Measurements from ENCODE around the gene MERTK.

DNA sequence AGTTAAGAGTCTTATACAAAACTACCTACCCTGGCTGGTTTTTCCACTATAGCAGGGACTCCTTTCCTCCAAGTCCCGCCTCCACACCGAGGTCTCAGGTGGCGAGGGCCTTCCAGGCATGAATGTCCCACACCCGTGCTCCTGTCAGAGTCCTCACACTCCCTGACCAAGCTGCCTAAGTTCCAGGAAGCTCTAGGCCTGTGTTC, 293.2 kb downstream of the BCL2L11 start:
- PRO-cap, 6 experiments = no peak in any of the 6 experiments
- RAMPAGE, long total RNA, 2 experiments = no peak in any of the 2 experiments
- RRBS = no CpG with 5 or more reads among the region's 4 CpGs

- PRO-cap, 6 experiments = peak in 6 of 6 experiments; most common plus-strand start chr2:111898607 (in 4); most common minus-strand start chr2:111898787 (in 6)
- RAMPAGE, long total RNA, 2 experiments = start-site peak on the plus strand in 2 of 2 experiments, at chr2:111898594-111898641 at its widest, 21 to 46 reads per replicate
- RRBS = 2% methylated on average over 42 of the region's 96 CpGs
Observed at GRCh38 chr2:111898393-111899367, at the start of gene MERTK. Gene MERTK, plus strand, starts transcription at chr2:111898607.

DNA sequence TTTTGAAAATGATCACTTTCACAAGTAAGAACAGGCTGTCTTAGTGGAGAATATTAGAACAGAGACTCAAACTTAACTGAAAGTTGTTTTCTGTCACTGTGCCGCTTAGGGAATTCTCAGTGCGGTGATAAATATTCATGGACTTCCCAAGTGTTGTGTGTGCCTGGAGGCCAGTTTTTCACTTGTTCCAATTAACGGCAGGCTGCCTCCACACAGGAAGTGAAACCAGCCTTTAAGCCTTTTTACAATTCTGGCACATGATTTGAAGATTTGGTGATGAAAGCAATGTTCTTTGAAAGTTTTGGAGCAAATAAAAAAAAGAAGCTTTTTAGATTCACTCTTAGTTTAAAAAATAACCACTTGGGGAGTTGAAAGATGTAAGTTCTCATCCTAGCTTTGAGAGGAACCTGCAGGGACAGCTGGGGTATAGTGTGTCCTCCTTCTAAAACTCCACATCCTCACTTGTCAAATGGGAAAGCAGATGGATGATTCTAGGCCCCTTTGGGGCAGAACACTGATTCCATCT, 8.1 kb downstream of the MERTK start:
- PRO-cap, 6 experiments = no peak in any of the 6 experiments
- RAMPAGE, long total RNA, 2 experiments = no peak in any of the 2 experiments
- RRBS = no CpG with 5 or more reads among the region's 3 CpGs

- PRO-cap, 6 experiments = peak in 1 of 6 experiments; most common plus-strand start chr2:112065651 (in 1)
- RAMPAGE, long total RNA, 2 experiments = no peak in any of the 2 experiments
- RRBS = no CpG with 5 or more reads among the region's 3 CpGs
Observed at GRCh38 chr2:112065486-112065705, 10.3 kb downstream of the TMEM87B start.

- PRO-cap, 6 experiments = no peak in any of the 6 experiments
- RAMPAGE, long total RNA, 2 experiments = no peak in any of the 2 experiments
- RRBS = no CpG with 5 or more reads among the region's 1 CpG
Observed at GRCh38 chr2:112222048-112222627, 32.7 kb downstream of the ZC3H8 start.

GRCh38 chr2:112315568-112315897, 40.1 kb downstream of the ZC3H6 start:
- PRO-cap, 6 experiments = no peak in any of the 6 experiments
- RAMPAGE, long total RNA, 2 experiments = no peak in any of the 2 experiments
- RRBS = no CpG with 5 or more reads among the region's 3 CpGs

GRCh38 chr2:112614175-112615081, 30.0 kb downstream of the CHCHD5 start:
- PRO-cap, 6 experiments = no peak in any of the 6 experiments
- RAMPAGE, long total RNA, 2 experiments = no peak in any of the 2 experiments
- RRBS = no CpG with 5 or more reads among the region's 18 CpGs

DNA sequence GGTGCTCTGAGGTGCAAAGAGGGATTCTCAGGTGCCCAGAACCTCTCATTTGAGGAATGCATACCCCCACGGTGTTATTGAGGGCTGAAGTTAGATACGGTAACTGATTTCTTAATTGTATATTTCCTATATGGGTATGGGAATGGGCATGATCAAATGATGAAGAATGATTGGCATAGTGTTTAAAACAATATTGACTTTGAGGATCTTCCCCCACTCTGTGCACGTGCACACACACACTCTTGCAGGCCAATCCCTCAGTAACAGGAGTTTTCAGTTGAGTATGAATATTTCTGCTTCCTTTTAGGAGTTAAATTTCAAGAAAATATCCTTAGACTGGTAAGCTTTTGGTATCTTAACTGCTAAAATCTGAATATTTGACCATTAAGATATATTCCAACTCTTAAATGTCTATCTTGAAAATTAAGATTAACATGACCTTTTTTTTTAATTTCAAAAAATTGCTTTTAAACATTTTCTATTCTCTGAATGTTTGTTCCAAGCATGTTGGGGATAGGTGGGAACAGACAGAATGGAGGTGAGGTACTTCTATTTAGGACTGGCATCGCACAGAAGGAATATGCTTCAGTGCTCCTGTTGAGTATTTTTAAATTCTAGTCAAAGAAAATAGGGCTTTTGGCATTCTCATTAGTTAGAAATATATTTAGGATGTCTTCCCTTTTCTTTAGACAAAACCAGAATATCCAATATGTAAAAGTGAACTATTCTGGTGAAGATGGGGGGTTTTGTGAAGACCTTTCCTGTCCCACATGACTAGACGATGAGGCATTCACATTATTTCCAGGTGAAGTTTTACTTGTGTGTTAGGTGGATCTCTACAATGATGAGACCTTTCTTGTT, 3.6 kb downstream of the SLC20A1 start:
- PRO-cap, 6 experiments = no peak in any of the 6 experiments
- RAMPAGE, long total RNA, 2 experiments = no peak in any of the 2 experiments
- RRBS = no CpG with 5 or more reads among the region's 5 CpGs

- PRO-cap, 6 experiments = no peak in any of the 6 experiments
- RAMPAGE, long total RNA, 2 experiments = no peak in any of the 2 experiments
- RRBS = no CpG with 5 or more reads among the region's 4 CpGs
Observed at GRCh38 chr2:112658395-112659103, 12.8 kb downstream of the SLC20A1 start.

GRCh38 chr2:112659104-112659988, 13.6 kb downstream of the SLC20A1 start:
- PRO-cap, 6 experiments = no peak in any of the 6 experiments
- RAMPAGE, long total RNA, 2 experiments = no peak in any of the 2 experiments
- RRBS = no CpG with 5 or more reads among the region's 11 CpGs

DNA sequence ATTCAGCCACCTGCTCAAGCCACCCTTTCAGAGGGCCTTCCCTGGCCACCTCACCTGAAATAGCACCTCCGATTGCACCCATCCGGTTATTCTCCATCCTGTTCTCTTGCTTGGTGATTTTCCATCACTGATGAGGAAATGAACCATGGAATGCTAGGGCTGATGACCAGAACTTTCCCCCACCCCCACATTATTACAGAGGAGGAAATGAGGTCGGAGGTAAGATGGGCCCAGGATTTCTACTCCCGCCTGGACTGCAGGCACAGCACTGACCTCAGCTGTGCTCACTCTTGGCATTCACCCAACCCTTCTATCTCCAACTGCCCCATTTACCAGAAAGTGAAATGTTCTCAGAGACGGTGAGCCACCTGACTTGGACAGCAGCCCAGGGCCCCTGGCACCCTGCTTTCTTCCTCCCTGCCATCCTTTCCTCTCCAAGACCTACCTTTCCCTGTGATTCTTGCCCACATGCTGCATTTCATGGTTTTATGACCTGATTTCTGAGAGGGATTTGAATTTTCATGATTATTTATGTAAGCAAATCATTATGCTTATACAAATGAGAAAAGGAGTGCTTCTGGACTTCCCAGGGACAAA, 12.3 kb downstream of the IL1B start:
- PRO-cap, 6 experiments = no peak in any of the 6 experiments
- RAMPAGE, long total RNA, 2 experiments = no peak in any of the 2 experiments
- RRBS = no CpG with 5 or more reads among the region's 5 CpGs

GRCh38 chr2:113195789-113196436, 22.1 kb downstream of the PSD4 start:
- PRO-cap, 6 experiments = no peak in any of the 6 experiments
- RAMPAGE, long total RNA, 2 experiments = no peak in any of the 2 experiments
- RRBS = no CpG with 5 or more reads among the region's 11 CpGs

DNA sequence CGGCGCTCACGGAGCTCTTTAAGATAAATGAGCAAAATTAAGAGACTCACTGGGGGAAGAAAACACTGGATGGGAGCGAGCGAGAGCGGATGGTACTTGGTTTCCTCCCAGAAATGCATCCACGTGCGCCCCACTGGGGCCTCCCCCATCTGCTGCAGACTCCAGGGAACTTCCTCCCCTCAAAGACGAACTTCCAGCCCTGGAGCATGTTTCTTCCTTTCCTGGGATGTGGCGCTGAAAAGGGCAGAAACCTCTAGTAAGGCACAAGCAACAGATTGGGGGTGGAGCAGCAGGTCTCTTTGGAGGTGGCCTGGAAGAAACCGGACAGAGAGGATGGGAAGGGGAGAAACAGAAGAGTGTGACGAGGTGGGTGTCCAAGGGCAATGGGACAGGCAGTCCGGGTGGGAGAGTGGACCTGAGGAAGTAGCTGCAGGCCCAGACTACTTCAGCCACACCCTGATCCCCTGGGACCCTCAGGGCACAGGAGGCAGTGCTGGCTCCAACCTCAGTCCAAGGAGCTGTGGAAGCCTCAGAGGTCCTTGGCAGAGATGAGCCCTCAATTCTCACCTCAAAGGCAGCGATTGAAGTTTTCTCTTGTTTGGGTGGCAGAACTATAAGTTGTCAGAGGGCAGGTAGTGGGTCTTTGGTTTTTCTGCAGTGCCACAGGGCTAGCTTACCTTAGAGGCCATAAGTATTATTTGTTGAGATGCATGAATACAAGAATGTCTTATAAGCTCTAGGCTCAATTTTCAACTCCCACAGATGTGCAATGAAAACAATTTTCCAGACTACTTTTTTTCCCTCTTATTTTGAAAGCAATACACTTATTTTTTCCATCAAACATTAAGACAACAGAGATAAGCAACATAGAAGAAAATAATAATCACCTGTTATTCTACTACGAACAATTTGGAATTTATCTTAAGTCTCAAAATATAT, 46.7 kb upstream of the PAX8 start:
- PRO-cap, 6 experiments = no peak in any of the 6 experiments
- RAMPAGE, long total RNA, 2 experiments = no peak in any of the 2 experiments
- RRBS = 7% methylated on average over 1 of the region's 15 CpGs

DNA sequence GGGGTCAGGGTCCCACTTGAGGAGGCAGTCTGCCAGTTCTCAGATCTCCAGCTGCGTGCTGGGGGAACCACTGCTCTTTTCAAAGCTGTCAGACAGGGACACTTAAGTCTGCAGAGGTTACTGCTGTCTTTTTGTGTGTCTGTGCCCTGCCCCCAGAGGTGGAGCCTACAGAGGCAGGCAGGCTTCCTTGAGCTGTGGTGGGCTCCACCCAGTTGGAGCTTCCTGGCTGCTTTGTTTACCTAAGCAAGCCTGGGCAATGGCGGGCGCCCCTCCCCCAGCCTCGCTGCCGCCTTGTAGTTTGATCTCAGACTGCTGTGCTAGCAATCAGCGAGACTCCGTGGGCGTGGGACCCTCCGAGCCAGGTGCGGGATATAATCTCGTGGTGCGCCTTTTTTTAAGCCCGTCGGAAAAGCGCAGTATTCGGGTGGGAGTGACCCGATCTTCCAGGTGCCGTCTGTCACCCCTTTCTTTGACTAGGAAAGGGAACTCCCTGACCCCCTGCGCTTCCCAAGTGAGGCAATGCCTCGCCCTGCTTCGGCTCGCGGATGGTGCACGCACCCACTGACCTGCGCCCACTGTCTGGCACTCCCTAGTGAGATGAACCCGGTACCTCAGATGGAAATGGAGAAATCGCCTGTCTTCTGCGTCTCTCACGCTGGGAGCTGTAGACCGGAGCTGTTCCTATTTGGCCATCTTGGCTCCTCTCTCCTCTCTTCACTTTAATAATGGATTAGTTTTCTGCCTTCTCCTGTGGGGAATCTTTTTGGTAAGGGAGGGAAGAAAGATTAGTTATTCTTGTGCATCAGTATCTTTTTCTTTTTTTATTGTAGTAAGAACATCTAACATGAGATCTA, 21.4 kb upstream of the FOXD4L1 start:
- PRO-cap, 6 experiments = no peak in any of the 6 experiments
- RAMPAGE, long total RNA, 2 experiments = no peak in any of the 2 experiments
- RRBS = no CpG with 5 or more reads among the region's 30 CpGs

DNA sequence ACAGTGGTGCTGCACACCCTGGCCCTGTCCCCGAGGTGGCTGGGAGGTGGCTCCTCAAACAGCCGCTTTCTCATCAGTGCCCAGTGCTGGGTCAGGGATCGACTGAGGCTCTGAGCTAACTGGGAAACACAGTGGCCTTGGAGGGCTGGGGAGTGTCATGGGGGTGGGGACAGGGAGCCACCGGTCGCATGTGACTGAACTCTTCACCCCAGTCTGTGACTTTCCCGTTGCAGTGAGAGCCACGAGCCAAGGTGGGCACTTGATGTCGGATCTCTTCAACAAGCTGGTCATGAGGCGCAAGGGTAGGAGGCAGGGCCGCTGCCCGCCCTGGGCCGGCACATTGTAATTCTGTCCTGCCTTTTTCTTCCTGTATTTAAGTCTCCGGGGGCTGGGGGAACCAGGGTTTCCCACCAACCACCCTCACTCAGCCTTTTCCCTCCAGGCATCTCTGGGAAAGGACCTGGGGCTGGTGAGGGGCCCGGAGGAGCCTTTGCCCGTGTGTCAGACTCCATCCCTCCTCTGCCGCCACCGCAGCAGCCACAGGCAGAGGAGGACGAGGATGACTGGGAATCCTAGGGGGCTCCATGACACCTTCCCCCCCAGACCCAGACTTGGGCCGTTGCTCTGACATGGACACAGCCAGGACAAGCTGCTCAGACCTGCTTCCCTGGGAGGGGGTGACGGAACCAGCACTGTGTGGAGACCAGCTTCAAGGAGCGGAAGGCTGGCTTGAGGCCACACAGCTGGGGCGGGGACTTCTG, 28.7 kb upstream of the RABL2A start:
- PRO-cap, 6 experiments = no peak in any of the 6 experiments
- RAMPAGE, long total RNA, 2 experiments = no peak in any of the 2 experiments
- RRBS = no CpG with 5 or more reads among the region's 22 CpGs

DNA sequence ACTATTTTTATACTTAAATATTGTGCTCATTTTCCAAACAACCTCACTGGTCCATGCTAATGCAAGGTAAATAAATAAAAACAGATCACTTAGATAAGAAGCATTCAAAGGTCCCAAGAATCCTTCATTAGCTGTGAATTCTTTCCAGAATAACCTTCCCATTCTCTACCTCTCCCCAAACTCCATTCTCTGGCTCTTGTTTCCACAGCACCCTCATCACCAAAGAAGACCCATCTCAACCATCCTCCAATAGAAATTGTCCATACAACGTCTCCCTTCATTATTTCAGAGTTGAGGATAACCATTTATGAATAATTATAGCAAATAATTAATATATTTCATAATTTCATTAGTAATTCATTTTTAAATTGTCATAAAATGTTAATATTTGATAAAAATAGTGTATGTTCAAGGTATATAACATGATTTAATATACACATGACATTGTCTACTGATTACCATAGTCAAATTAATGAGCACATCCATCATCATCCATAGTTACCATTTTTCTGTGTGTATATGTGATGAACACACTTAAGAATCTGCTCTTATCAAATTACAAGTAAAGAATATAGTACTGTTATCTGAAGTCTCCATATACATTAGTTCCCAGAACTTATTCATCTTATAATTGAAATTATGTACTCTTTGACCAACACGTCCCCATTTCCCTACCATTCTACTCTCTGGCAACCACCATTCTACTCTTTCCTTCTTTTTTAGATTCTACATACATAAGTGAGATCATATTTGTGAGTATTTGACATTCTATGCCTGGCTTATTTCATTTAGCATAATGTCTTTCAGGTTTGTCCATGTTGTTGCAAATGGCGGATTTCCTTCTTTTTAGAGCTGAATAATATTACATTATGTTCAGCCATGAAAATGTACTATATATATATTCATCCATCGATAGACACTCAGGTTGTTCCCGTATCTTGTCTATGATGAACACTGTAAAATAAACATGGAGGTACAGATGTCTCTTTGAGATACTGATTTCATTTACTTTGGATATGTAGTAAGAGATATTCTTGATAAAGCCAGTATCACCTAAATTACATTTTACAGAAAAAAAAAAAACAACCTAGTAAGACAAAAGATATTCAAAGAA, 18.5 kb downstream of the SLC35F5 start:
- PRO-cap, 6 experiments = no peak in any of the 6 experiments
- RAMPAGE, long total RNA, 2 experiments = no peak in any of the 2 experiments
- RRBS = no CpG with 5 or more reads among the region's 5 CpGs

DNA sequence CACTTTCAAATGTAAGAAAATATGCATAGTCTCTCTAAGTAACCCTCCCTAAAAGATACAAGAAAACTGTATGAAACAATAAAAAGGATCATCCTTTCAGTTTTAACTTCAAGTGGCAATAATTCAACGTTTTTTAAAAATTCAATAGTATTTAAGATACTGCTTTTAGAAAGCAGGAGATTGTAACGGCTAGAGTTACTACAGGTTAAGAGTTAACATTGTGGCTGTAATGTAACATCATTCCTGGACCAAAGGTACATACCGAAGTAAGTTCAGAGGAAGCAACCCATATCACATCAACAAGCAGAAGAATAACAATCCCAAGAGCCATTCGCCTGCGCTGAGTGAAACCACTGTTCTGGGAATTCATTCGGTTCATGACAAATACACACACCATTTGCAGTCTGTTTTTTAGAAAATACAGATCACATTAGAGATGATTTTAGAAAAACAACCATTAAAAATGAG, 1.5 kb downstream of the SLC35F5 start:
- PRO-cap, 6 experiments = no peak in any of the 6 experiments
- RAMPAGE, long total RNA, 2 experiments = no peak in any of the 2 experiments
- RRBS = no CpG with 5 or more reads among the region's 6 CpGs

- PRO-cap, 6 experiments = no peak in any of the 6 experiments
- RAMPAGE, long total RNA, 2 experiments = no peak in any of the 2 experiments
- RRBS = no CpG with 5 or more reads among the region's 15 CpGs
Observed at GRCh38 chr2:113876592-113877336, 13.1 kb upstream of the ACTR3 start.

GRCh38 chr2:113889018-113889340, 910 bp upstream of the ACTR3 start:
- PRO-cap, 6 experiments = no peak in any of the 6 experiments
- RAMPAGE, long total RNA, 2 experiments = no peak in any of the 2 experiments
- RRBS = no CpG with 5 or more reads among the region's 5 CpGs

DNA sequence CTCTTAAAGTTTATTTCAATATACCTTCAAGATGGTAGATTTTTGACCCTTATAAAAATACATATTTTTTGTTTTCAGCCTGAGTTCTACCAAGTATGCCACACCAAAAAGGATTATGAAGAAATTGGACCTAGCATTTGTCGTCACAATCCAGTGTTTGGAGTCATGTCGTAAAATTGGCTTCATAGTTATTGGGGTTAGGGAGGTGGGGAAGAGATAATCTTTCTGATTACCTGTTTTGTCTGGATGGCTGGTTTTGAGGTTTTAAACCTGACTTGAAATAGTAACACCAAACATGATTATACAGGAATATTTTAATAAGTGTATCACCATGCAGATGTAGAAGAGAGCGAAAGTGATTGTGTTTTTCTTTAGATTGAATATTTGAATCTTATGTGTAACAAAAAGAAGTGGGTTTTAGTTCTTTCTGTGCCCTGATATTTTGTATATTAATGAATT, 67.4 kb downstream of the ACTR3 start:
- PRO-cap, 6 experiments = no peak in any of the 6 experiments
- RAMPAGE, long total RNA, 2 experiments = no peak in any of the 2 experiments
- RRBS = no CpG with 5 or more reads among the region's 3 CpGs